ENCODE results near the genes PGAP1 and MARS2.

DNA sequence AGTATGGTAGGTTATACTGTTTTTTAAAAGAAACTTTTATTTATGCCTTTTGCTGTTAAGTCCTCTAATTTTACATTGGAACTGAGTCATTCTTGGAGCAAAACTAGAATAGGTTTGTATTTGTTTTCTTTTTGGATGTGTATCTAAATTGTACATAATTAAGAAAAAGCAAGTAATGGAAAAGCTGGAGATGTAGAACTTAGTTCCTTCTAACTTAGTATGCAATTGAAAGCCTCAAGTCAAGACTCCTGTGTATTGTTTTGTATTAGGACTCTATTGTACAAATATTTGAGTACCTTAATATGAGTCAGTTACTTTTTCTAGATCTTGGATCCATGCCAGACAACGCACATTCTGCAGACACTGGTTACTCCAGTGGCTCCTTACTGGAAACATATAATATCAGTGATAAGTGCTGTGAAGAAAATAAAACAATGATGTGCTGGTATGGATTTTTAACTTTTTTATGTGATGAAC is 1.4 kb downstream of the SLC39A10 start:
- RRBS = no CpG with 5 or more reads among the region's 1 CpG

GRCh38 chr2:196164500-196165359 is 6.6 kb downstream of the STK17B start:
- RRBS = no CpG with 5 or more reads among the region's 8 CpGs

- RRBS = no CpG with 5 or more reads among the region's 10 CpGs
Observed at GRCh38 chr2:196175981-196176799, 4.8 kb upstream of the STK17B start.

DNA sequence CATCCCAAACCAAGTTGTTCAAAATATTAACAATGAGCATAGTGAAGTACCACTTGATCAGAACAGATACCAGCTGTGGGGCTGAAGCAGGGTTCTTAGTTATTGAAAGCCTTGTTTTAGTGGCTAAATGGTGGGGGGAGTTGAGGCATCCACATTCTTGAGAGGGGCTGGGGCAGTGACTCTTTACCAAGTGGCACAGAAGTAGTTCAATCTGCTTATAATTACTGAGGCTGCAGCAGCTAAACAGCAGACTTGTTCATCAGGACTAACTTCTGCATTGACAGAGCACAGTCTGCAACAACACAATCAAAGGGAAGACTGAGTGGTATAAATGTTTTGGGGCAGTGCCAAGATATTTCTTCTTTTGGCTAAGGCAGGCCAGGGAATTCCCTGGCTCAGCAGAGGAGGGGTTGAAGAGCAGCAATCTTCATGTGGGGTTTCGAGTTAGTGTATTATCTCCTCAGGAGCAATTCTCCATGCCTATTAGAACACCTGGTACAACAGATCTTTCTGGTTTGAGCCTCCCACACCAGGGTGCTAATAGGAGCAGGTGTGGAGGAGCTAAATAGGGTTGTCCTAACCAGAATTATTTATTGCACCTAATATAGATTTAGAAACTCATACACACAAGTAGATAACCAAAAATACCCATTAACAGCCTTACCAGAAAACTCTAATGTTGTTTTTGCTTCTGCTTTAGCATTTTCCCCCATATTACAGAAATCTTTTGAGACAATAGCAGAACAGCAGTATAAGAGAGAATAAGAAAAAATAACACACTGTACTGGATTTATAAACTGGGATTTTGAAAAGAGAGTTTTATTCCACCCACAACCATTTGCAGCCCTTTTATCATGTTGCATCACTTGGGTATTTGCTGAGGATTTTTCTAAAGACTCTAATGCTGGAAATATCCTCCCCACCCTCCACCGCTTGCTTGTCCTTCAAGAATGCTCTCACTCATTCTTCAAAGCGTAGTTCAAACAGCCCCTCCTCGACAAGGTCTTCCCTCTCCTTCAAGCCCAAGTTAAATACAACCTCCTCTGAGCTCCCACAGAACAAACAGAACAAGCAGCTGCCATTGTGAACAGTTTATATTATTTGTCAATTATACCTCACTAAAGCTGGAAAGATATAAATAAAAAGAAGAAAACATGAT is 103.2 kb upstream of the STK17B start:
- RRBS = no CpG with 5 or more reads among the region's 4 CpGs

- RRBS = no CpG with 5 or more reads among the region's 7 CpGs
Observed at GRCh38 chr2:196330839-196331590, 159.6 kb upstream of the STK17B start.

DNA sequence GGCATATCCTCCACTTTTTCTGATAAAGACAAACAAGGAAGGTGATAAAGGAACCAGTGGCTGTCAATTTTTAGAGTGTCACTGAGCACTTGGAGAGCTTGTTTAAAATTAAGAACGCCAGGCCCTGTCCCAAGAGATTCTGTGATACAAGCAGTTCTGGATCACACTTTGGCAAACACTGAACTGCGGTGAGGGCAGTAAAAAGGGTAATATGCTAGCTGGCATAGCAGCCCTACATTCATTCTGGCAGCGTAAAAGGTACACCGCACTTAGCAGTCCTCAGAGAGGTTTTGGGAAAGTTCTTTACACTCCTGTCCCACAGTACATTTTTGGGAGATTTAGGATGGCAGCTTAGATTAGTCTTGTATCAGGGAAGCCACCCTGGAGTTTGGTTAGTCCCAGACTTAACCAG is 55.2 kb downstream of the HECW2 start:
- RRBS = no CpG with 5 or more reads among the region's 4 CpGs

DNA sequence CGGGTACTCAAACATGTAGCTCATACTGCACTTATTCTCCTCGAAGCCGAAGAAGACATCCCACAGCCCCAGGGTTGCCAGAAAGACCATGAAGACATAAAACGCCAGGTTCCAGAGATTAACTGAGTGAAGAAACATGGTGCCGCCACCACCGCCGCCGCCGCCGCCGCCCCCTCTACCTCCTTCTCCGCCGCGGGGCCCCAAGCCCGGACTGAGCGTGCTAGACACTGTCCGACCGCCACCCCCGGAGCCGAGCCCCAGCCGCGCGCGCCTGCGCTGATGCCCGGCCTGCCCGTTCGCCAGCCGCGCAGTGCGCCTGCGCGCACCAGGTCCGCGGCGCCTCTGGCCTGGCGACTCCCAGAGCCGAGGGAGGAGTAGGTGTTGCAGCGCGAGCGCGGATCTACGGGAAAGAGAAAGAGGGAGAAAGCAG is at the start of gene PGAP1:
TSS of gene PGAP1 (minus strand) at position 229 of the 430 bp plus-strand sequence.
- RRBS = 2% methylated on average over 8 of the region's 43 CpGs

DNA sequence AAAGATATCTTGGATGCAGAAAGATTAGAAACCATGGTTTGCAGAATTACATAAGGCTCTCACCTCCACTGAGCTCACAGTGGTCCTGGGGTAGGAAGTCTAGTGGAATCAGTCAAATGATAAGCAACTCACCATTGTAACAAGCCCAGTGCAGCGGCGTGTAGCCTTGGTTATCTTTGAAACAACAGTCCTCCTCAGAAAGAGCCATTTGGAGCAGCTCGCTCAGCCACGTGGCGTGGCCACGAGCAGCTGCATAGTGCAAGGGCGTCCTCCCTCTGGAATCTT is 79.0 kb upstream of the PGAP1 start:
- RRBS = no CpG with 5 or more reads among the region's 7 CpGs

DNA sequence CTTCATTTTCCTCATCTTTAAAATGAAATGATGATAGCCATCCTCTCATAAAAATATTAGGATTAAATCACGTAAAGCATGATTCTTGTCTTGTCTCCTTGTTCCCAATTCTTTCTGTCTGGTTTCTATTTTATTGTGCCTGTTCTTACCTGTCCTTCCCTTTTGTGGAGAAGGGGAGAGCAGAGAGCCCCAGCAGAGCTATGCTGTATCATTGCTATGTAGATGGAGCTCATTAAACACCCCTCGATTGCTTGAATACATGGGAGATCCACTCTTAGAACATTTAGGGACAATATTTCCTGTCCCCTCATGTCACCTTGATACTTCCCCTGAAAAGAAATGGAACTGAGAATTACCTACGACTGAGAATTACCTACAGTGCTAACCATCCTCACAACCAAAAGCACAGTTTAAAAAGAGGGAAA is 9.5 kb downstream of the ANKRD44 start:
- RRBS = no CpG with 5 or more reads among the region's 3 CpGs

DNA sequence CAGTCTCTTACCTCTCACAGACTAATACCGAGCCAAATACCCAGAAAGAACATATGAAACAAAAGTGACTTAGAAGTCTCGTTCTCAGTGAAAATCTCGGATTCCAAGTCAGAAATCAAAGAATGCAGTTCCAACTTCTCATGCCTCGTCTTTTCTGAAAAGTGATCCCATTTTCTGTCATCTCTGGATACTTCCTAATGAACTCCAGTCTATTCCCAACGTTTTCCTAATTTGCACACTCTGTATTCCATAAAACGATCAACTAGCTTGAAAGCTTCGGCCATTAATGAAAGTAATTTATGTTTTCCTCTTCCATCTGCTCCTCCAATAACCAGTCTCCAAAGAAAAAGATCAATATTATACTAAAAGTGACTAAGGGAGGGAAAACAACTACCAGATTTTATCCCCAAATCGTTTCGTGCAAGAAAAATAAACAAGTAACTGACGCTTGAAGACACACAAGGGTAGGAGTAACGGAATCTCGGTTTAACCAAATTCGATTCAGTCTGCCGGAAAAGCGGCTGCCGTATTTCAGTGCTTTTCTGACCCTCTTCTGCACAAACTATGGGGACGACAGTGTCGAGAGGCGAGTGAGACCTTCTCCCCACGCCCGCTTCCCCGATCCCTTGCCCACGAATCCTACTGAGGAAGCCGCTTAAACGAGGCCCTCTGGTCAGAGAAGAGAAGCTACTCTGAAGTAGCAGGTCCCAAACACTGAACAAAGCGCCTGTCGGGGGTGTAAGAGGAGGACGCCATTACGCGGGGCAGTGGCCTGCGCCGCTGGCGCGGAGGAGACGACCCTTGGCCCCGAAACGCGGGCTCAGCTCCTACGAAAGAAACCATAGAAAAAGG is 555 bp downstream of the SF3B1 start:
- RRBS = no CpG with 5 or more reads among the region's 39 CpGs

DNA sequence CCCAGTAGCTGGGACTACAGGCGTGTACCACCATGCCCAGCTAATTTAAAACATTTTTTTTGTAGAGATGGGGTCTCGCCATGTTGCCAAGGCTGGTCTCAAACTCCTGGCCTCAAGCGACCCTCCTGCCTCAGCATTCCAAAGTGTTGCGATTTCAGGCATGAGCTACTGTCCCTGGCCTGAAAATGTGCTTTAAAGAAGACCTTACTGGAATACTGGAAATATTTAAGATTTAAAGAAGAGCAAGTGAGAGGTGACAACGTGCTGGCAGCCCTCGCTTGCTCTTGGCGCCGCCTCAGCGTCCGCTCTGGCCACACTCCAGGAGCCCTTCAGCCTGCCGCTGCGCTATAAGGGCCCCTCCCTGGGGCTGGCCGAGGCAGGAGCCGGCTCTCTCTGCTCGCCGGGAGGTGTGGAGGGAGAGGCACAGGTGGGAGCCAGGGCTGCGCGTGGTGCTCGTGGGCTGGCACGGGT is 3.0 kb upstream of the COQ10B start:
- RRBS = no CpG with 5 or more reads among the region's 20 CpGs

DNA sequence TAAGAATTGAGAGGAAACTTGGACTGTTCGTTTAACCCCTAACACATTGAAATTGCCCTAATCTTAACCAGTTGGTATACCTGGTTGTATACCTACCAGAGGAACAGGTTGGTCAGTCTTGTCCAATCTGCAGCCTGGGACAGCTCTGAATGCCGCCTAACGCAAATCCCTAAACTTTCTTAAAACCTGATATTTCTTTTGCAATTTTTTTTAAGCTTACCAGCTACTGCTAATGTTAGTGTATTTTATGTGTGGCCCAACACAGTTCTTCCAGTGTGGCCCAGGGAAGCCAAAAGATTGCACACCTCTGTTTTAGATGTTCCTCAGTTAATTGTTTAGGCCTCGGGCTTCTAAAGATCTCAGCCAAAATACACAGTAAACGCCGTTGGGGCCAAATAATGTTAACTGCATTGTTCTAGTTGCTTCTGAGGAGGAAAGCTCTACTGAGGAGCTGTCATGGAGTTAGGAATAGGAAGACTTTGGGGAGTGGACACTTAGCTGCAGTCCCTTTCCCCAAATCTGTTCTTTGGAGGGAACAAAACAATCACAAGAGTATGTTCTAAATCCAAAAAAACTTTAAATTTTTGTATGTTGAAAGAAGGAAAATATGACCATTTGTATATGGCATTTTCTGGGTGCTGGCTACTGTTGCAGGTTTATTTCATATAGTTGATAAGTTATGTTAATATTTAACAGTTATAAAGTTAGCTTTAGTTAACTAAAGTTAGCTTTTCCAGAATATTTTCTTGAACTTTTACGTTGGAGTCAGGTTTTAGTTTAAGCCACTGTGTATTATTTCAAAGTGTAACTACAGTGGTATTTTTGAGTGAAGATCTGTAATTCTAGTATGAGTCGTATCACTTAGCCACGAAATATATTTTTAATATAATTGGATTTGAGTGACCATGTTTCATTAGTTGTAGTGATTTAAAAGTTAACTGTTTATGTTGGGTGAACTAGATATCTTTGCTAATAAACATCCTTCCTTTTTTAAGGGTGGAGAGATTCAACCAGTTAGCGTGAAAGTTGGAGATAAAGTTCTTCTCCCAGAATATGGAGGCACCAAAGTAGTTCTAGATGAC is 2.2 kb downstream of the HSPE1 start:
- RRBS = no CpG with 5 or more reads among the region's 10 CpGs

DNA sequence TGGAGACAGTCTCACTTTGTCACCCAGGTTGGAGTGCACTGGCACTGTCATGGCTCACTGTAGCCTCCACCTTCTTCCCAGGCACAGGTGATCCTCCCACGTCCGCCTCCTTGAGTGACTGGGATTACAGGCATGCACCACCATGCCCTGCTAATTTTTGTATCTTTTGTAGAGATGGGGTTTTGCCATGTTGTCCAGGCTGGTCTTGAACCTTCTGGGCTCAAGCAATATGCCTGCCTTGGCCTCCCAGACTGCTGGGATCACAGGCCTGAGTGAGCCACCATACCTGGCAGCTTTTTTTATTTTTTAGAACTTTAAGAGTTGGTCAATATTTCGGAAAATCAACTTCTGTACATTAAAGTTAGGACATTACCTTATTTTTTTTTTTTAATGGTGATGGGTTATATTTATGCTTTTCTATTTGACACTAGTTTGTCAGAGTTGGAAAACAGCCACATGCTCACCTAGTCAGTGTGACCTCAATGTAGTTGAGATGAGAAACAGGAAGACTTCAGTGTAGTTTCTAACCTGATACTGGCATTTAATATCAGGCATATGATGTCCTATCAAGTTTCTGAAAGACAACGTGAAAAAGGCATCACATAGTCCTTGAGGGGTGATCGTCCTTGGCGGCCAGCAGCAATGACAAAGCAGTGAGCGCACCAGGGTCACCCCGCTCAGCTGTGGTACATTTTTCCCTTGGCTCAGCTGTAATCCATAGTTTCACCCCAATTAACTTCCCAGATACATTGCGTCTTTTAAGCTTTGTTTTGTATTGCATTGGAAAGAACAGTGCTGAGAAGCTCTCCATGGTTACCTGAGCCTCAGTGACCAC is 4.1 kb downstream of the HSPE1 start:
- RRBS = no CpG with 5 or more reads among the region's 9 CpGs

- RRBS = 5% methylated on average over 12 of the region's 28 CpGs
Observed at GRCh38 chr2:197705103-197705323, 156 bp upstream of the MARS2 start.

DNA sequence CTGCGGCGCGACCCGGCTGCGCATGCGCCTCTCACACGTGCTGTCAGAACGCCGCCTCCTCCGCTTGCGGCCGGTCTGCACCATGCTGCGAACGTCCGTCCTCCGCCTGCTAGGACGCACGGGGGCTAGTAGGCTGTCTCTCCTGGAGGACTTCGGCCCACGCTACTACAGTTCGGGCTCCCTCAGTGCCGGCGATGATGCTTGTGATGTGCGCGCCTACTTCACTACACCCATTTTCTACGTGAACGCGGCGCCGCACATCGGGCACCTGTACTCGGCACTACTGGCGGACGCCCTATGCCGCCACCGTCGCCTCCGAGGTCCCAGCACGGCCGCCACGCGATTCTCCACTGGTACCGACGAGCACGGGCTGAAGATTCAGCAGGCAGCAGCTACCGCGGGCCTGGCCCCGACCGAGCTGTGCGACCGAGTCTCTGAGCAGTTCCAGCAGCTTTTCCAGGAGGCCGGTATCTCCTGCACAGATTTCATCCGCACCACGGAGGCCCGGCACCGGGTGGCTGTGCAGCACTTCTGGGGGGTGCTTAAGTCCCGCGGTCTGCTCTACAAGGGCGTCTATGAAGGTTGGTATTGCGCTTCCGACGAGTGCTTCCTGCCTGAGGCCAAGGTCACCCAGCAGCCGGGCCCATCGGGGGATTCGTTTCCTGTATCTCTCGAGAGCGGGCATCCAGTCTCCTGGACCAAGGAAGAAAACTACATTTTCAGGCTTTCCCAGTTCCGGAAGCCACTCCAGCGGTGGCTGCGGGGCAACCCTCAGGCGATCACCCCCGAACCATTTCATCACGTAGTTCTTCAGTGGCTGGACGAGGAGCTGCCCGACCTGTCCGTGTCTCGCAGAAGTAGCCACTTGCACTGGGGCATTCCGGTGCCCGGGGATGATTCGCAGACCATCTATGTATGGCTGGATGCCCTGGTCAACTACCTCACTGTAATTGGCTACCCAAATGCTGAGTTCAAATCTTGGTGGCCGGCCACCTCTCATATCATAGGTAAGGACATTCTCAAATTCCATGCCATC is at the start of gene MARS2:
TSS of gene MARS2 (plus strand) at position 46 of the 1,036 bp plus-strand sequence.
- RRBS = 4% methylated on average over 25 of the region's 81 CpGs

GRCh38 chr2:197706360-197707150 is 1.4 kb downstream of the MARS2 start:
- RRBS = 13% methylated on average over 1 of the region's 19 CpGs

DNA sequence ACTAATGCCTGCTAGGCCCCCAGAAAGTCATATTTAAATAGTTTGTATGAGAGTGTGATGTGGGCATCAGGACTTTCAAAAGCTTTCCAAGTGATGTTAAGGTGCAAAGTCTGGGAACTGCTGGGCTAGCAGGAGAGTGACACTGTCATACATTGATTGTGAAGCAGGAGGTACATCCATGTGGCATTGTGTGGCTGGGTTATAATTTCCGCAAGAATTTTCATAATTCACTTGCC is 508.7 kb downstream of the PLCL1 start:
- RRBS = no CpG with 5 or more reads among the region's 1 CpG

GRCh38 chr2:199462690-199463074 is 4.9 kb upstream of the SATB2 start:
- RRBS = 13% methylated on average over 10 of the region's 26 CpGs

- RRBS = 49% methylated on average over 8 of the region's 33 CpGs
Observed at GRCh38 chr2:199463966-199464376, 6.2 kb upstream of the SATB2 start.